GM23338 (cell line): ENCODE measurements around the genes RAPSN, OR4X2, OR5D13 and OR5D18.

DNA sequence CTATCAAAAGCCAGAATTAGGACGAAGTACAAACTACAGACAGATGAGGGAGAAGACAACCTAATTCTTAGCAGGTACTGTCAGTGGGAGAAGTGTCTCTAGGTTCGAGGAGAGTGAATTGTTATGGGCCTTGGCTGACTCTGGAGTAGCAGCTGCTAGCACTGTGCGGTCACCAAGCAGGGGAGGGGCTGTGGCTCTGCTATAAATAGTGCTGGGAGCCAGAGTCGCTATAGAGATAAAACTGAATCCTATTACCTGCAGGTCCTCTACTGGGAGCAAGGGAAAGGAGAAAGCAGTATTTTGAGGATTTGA, 14.2 kb downstream of the NR1H3 start:
- PRO-cap, result no peak
- RAMPAGE, long total RNA, result no peak

DNA sequence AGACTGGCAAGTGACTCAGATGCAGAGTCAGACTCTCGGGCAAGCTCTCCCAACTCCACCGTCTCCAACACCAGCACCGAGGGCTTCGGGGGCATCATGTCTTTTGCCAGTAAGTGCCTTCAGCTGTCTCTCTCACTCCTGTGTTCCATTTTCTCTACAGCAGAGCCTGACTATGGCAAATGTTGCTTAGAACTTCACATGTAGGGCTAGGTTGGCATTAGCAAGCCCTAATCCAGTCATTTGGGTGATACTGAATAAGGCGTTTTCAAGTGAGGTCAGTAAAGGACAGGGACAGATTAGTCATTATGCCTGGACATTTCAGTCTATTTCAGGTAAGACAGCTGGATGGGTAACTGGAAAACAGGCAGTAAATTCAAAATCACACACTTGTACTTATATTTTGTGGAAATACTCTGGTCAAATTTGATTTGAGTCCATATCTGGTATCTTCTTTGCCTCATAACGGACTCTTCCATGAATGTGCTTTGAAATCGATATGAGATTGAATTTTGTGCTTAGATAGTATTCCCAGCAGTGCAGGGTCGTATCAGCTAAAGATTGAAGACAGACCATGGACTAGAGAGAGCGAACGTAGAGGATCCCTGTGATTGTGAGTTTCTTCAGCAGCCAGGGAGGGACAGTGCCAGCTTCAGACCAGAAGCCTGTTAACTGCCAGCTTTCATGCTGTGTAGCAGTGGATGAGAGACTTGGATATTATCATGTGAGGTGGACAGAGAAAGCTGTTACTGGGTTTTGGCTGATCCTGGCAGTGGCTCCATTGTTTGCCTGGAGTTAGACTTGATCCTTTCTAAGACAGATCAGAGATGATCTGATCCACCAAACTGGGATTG, 27.9 kb downstream of the NR1H3 start:
- PRO-cap, result no peak
- RAMPAGE, long total RNA, result no peak

GRCh38 chr11:47292059-47292460, 34.3 kb downstream of the NR1H3 start:
- PRO-cap, result no peak
- RAMPAGE, long total RNA, result no peak

DNA sequence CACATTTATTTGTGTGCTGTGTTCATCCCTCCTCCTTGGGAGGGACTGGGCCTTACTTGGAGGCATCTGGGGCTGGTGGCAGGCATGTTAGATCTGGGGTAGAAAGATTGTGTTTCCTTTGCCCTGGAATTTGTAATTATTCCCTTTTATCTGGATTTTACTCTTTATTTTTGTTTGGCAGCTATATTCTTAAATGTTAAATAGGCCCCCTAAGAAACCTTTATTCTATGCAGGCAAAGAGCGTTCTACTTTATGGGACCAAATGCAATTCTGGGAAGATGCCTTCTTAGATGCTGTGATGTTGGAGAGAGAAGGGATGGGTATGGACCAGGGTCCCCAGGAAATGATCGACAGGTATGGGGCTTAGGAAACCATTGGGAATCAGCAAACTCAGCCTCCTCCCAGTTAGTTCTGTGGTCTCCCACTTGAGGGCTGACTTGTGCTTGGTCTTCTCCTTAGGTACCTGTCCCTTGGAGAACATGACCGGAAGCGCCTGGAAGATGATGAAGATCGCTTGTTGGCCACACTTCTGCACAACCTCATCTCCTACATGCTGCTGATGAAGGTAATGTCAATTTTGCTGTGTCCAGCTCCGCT, 43.4 kb downstream of the MYBPC3 start:
- PRO-cap, result no peak
- RAMPAGE, long total RNA, result no peak

GRCh38 chr11:47357995-47358571, 5.6 kb upstream of the MYBPC3 start:
- PRO-cap, result no peak
- RAMPAGE, long total RNA, result no peak

GRCh38 chr11:47365059-47365495, 12.6 kb upstream of the MYBPC3 start:
- PRO-cap, result no peak
- RAMPAGE, long total RNA, result no peak

GRCh38 chr11:47368405-47368604, 10.0 kb downstream of the SPI1 start:
- PRO-cap, result no peak
- RAMPAGE, long total RNA, result no peak

- PRO-cap, result no peak
- RAMPAGE, long total RNA, result no peak
Observed at GRCh38 chr11:47400760-47401206, 7.6 kb upstream of the SLC39A13 start.

DNA sequence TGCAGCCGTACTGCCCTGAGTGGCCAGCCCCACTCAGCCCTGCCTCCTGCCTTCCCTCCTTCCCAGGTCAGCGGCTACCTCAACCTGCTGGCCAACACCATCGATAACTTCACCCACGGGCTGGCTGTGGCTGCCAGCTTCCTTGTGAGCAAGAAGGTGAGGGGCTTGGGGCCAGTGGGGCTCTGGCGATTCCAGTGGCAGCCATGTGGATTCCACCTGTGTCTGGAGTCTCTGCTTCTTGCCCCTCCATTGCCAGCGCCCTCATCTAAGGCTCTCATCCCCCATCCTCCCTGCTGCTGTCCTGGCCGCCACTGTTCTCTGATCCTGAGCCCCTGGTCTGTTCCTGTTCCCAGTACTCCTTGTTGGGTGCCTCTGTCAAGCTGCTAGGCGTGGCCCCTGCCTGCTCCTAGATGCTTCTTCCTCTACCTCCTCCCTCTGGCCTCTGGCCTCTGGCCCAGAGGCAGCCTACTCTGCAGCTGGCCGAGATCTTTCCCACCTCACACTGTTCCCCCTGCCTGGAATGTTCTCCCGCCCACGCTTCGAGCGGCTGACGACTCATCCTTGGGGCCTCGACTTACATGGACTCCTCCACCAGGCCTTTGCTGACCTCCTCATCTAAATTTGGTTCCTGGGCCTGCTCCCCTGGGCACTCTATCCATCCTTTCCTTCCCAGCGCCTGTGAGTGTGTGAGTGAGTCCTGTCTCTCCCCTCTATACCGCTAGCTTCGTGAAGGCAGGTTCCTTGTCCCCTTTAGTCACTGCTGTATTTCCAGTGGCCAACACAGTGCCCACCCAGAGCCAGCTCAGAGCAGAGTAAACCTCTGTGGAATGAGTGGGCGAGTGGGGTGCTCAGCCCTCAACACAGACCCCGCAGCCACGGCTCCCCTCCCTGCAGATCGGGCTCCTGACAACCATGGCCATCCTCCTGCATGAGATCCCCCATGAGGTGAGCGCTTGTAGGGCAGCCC, 5.4 kb downstream of the SLC39A13 start:
- PRO-cap, result no peak
- RAMPAGE, long total RNA, result no peak

GRCh38 chr11:47448877-47449388, at the start of gene RAPSN:
RAPSN (minus strand) TSS chr11:47449136.
- PRO-cap, result no peak
- RAMPAGE, long total RNA, result no peak

DNA sequence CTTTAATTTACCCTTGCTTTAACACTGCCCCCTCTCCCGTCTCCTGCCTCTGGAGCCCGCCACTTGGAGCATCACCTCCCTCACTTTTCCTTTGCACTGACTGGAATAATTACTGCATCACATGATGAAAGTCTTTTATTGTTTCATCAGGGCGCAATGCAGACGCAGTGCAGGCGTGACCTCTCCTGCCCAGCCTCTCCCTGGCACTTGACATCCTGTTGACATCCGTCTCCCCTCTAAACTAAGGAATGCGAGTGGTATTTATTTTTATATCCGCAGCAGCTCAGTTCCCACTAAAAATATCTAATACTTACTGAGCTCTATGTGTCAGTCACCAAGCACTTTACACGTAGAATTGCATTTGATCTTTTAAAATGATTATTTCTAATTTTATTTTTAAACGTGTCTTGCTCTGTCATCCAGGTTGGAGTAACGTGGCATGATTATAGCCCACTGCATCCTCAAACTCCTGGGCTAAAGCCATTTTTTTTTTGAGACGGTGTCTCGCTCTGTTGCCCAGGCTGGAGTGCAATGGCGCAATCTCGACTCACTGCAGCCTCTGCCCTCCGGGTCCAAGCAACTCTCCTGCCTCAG, 1.3 kb upstream of the FNBP4 start:
- PRO-cap, result bidirectional peak, plus-strand start at position 138 of the sequence, minus-strand start at position 209 of the sequence
- RAMPAGE, long total RNA, result no peak

GRCh38 chr11:47924410-47924814, 55.9 kb upstream of the PTPRJ start:
- PRO-cap, result no peak
- RAMPAGE, long total RNA, result no peak

- PRO-cap, result no peak
- RAMPAGE, long total RNA, result no peak
Observed at GRCh38 chr11:47950620-47950977, 29.8 kb upstream of the PTPRJ start.

GRCh38 chr11:47983106-47983852, 2.9 kb downstream of the PTPRJ start:
- PRO-cap, result no peak
- RAMPAGE, long total RNA, result no peak

DNA sequence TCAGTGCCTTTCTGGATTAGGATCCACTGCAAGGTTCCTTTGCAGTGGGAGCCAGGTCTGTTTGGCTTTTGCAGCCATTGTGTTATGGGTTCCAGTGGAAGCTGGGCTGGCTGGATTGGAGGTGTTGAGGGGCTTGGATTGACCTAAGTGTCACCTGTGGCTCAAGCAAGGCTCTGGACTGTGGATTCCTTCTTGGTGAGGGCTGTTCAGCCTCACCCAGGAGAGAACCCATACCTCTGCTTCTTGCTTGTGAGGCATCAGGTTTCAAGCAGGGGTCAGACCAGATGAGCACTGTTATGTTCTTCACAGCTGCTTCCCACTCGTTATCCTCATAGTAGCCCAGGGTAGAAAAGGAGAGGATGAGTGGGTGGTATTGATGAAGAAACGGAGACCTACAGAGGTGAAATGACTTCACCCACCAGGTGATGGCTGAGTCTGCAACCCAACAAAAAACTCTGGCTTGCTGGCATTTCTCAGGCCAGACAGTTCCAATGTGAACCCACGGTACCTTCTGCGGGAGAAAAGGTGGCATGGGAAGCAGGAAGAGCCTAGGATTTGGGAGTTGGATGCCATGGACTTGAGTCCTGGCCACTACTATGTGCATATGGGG, 35.7 kb downstream of the PTPRJ start:
- PRO-cap, result no peak
- RAMPAGE, long total RNA, result no peak

- PRO-cap, result no peak
- RAMPAGE, long total RNA, result no peak
Observed at GRCh38 chr11:48080882-48081991, 100.9 kb downstream of the PTPRJ start.

GRCh38 chr11:48244662-48245286, at the start of gene OR4X2:
OR4X2 (plus strand) TSS chr11:48245104.
- PRO-cap, result no peak
- RAMPAGE, long total RNA, result no peak

GRCh38 chr11:49177952-49178309, 30.5 kb downstream of the FOLH1 start:
- PRO-cap, result no peak
- RAMPAGE, long total RNA, result no peak

- PRO-cap, result no peak
- RAMPAGE, long total RNA, result no peak
Observed at GRCh38 chr11:55773145-55773566, at the start of gene OR5D13. OR5D13 (plus strand) TSS chr11:55773438.

DNA sequence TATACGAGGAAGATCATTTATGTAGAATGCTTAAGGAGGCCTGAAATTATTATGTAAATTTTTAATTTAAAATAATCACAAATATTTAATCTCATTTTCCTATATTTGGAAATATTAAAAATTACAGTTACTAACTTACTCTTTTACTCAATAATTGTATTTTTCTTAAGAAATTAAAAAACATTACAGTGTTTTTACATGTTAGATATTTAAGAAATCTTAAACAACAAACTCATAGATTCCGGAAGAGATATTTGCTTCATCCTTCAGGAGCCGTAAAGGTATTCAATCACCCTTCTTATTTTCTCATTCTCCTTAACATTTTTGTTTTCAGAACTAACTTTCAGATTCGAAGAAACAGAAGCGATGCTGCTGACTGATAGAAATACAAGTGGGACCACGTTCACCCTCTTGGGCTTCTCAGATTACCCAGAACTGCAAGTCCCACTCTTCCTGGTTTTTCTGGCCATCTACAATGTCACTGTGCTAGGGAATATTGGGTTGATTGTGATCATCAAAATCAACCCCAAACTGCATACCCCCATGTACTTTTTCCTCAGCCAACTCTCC, at the start of gene OR5D18:
Gene OR5D18 (plus strand): TSS at position 367 of the 570 bp plus-strand sequence.
- PRO-cap, result no peak
- RAMPAGE, long total RNA, result no peak